Heart right ventricle (tissue), 2 donors: Measurements from ENCODE around the genes KCNC3, POLD1 and C19orf81.

GRCh38 chr19:49972005-49972429 is 11.0 kb upstream of the SIGLEC11 start:
- PRO-cap, 2 experiments = no peak in any of the 2 experiments

DNA sequence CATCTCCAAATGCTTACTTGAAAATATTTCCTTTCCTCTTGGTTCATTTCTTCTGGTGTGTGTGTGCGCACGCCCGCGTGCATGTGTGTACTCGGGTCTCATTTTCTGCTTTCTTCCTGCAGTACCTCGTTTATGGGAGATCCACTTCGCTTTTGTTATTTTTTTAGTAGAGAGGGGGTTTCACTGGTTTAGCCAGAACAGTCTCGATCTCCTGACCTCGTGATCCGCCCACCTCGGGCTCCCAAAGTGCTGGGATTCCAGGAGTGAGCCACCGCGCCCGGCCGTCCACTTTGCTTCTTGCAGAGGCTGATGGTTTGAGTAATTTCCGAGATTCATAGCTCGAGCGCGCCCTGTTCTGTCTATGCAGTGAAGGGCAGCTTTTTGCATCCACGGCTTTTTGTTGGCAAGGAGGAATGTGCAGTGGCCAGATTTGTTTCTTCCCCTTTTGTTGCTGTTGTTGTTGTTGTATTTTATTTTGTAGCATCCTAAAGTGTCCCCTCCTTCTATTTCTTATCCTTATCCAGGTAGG is 26.0 kb downstream of the IZUMO2 start:
- PRO-cap, 2 experiments = no peak in any of the 2 experiments

DNA sequence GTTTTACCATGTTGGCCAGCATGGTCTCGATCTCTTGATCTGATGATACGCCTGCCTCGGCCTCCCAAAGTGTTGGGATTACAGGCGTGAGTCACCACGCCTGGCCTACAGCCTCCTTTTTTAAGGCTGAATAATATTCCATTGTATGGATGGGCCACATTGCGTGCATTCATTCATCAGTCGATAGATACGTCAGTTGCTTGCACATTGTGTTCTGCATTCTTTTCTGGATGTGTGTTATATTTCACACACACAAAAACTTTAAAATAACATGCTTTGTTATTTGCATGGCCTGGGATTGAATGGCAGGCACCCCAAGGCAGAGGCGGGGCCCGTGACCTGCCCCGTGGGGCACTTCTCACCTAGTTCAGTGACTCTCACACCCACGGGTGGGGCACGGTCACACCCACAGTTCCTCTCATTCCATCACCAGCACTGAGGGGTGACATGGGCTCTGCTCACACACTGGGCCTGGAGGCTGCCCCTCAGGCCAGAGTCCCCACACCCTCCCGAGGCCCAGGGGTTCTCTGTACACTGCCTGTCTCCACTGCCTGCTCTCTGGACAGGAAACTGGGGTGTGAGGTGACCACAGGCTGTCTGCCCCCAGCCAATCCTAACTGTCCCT is 5.7 kb upstream of the IZUMO2 start:
- PRO-cap, 2 experiments = no peak in any of the 2 experiments

DNA sequence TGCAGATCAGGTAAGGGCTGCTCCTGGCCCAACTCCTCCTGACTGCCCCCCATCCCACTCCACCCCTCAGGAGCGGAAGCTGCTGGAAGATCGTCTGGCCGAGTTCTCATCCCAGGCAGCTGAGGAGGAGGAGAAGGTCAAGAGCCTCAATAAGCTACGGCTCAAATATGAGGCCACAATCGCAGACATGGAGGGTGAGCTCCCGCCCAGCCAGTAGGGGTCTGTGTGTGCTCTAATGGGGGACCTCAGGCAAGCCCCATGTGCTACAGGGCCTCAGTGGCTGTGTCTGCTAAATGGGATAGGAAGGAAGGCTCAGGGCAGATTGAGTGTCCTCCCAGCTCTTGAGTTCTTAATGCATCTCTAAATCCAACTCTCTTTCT is 57.4 kb downstream of the KCNC3 start:
- PRO-cap, 2 experiments = no peak in any of the 2 experiments

GRCh38 chr19:50329213-50330311 is at the start of gene KCNC3:
KCNC3 (minus strand) TSS chr19:50329377.
- PRO-cap, 2 experiments = peak in 2 of 2 experiments; most common plus-strand start chr19:50329411 (in 1)

- PRO-cap, 2 experiments = no peak in any of the 2 experiments
These were observed 12.1 kb upstream of the KCNC3 start for GRCh38 chr19:50341273-50341619.

GRCh38 chr19:50383865-50384499 is at the start of gene POLD1:
POLD1 (plus strand) TSS chr19:50384347.
- PRO-cap, 2 experiments = peak in 2 of 2 experiments; most common plus-strand start chr19:50384307 (in 2); most common minus-strand start chr19:50383980 (in 2)

GRCh38 chr19:50384500-50384825 is 316 bp downstream of the POLD1 start:
- PRO-cap, 2 experiments = no peak in any of the 2 experiments

DNA sequence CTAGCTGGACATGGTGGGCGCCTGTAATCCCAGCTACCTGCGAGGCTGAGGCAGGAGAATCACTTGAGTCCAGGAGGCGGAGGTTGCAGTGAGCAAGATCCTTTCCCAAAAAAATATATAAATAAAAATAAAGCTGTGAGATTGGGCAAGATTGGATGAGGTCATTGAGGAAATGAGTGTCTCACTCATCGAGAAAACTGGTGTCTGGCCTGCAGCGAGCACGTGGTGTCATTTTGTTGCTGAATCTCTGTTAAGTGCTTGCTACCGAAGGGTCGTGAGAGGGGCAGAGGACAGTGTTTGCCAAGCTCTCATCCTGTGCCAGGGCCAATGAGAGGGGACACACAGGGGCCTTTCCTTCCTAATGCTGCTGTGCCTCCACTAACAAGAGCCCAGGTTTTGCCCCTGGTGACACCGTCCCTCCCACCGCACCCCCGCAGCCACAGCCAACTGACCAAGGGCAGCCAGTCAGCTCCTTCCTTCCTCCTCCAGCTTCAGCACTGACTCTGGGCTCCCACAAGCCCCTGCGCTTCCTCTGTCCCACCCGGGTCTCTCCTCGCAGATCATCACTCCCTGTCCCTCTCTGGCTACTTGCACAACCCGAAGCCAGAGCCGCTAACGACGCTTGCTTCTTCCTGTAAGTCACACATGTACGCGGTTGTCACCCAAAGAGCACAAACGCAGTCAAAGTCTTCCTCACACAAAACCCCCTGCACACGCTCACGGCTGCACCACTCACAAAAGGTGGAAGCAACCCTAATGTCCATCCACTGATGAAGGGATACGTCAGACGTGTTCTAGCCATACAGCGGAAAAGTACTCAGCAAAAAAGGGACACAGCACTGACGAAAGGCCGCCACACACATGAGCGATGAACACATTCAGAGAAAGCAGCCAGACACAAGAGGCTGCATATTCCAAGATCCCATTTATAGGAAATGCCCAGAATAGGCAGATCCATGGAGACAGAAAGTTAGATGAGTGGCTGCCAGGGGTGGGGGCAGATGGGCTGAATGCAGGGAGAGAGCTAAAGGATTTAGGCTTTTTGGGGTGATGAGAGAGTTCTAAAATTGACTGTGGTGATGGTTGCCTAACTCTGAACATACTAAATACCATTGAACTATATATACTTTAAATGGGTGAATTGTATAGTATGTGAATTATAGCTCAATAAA is 3.4 kb downstream of the POLD1 start:
- PRO-cap, 2 experiments = no peak in any of the 2 experiments

DNA sequence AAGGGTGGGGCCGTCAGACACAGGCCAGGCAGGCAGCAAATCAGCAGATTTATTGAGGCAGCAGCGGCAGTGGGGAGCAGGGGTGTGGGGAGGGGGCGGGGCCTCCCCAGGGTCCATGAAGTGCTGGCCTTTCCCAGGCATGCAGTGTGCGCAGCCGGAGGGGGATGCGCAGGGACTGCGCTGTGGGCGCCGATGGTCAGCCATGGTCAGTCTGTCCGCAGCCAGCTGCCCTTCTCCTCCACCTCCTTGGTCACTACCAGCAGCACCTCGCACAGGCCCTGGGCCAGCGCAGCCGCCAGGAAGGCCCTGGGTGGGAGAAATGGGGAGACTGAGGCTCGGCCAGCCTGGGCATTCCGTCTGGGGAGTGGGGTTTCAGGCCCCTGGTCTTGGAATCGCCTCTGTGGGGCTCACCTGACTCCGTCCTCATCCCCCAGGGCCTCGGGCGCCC is 5.0 kb downstream of the JOSD2 start:
- PRO-cap, 2 experiments = no peak in any of the 2 experiments

- PRO-cap, 2 experiments = no peak in any of the 2 experiments
These were observed at the start of gene C19orf81 for GRCh38 chr19:50649338-50650003. C19orf81 (plus strand) TSS chr19:50649445.

- PRO-cap, 2 experiments = peak in 2 of 2 experiments; most common plus-strand start chr19:50725140 (in 1)
These were observed 2.2 kb downstream of the CLEC11A start for GRCh38 chr19:50724968-50726155.

DNA sequence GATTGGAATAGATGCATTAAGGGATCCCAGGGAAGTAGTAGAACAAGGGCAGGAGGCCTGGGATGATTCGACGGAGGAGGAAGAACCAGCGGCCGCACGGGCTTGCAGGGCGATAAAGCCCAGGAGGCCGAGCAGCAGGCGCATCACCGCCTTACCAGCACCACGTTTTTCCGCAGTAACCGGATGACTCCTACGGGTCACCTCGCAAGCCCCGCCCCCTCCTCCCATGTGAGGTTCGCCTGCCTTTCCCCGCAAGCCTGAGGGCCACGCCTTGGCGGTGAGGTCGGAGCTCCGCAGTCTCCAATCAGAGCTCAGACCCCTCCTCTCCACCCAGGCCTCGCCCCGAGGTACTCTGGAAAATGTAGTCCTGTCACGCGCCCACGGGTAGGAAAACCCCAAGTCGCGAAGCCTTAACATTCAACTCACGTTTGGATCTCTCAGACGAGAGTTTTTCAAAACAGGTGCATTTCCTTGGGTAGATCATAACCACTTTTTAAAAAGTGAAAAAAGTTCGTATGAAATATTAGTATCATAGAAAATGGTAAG is 5.2 kb downstream of the CLEC11A start:
- PRO-cap, 2 experiments = peak in 2 of 2 experiments; most common minus-strand start position 170 of the sequence (in 2)

GRCh38 chr19:50800711-50801631 is 10.8 kb downstream of the ACP4 start:
- PRO-cap, 2 experiments = no peak in any of the 2 experiments

DNA sequence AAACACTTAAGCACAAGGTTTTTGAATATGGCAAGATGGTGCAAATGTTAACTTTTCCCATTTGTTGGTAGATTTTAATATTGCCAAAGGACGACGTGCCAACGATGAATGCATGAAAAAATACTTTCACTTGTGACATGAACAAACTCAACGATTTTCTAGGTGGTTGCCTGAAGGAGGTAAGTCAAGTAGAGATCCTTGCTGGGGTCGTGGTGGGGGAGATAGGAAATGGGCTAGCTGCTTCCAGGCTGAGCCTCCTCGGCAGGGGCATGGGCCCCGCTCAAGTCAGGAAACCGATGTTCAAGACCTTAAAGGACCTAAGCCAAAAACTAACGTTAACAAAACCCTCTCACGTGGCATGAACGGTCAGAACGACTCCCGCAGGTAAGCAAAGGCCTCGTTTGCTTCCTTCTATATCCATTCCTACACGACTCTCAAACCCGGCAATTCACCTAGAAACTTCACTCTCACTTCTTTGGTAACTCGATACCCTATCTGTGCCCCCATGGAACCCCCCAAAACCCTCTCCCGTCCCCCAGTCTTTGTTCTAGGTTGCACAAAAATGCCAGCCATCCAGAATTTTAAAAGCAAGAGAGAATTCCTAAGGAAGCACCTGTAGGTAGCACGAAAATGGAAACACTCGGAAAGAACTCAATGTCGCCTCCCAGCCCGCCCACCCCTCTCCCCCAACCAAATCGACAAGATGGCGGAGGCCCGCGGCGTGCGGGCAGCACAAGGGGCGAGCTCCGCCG is 13.5 kb downstream of the ACP4 start:
- PRO-cap, 2 experiments = no peak in any of the 2 experiments

DNA sequence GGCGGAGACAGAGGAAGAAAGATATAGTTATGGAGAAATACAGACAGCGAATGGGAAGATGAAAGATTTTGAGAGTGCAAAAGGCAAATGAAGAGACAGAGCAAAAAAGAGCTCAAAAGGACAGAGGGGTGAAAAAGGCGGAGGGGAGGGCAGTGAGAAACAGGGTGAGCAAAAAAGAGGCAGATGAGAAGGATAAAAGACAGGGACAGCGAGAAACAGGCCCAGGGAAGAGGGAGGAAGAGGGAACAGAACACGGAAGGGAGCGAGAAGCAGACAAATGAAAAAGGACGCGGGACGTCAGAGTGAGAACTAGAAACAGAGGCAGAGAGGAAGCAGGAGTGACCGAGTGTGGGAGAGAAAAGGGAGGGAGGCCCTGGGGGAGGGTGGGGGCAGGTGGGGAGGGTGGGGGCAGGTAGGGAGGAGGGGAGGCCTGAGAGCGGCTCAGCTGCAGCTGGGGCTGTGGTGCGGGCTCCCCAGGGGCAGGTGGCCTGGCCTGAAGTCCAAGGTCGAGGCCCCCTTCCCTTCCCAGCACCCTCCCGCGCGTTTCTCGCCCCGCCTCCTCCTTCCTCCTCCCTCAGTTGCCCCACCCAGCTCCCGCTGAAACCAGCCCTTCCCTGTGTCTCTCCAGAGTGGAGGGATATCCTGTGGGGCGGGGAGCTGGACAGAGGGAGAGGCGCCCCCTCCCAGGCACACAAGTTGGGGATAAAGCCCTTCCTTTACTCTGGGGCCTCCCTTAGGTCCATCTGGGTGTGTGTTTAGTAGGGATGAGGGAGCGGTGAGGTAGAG is 2.8 kb downstream of the KLK1 start:
- PRO-cap, 2 experiments = no peak in any of the 2 experiments

DNA sequence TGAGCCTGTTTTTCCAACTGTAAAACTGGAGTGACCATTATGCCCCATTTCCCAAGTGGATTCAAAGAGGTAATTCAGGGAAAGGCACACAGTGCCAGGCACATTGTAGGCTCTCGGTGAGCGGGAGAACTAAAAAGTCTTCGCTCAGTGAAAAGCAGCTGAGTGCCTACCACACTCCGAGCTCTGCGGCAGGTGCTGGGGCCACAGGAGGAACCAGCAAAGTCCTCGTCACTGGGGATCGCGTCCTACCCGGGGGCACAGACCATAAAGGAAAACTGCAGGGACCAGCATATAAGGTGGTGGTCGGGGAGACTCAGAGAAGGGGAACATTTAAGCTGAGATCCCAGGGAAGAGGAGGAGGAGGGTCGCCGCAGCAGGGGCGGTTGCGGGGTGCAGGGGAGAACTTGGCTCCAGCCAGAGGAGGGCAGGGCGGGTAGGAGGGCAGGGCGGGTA is 786 bp upstream of the KLK4 start:
- PRO-cap, 2 experiments = no peak in any of the 2 experiments

DNA sequence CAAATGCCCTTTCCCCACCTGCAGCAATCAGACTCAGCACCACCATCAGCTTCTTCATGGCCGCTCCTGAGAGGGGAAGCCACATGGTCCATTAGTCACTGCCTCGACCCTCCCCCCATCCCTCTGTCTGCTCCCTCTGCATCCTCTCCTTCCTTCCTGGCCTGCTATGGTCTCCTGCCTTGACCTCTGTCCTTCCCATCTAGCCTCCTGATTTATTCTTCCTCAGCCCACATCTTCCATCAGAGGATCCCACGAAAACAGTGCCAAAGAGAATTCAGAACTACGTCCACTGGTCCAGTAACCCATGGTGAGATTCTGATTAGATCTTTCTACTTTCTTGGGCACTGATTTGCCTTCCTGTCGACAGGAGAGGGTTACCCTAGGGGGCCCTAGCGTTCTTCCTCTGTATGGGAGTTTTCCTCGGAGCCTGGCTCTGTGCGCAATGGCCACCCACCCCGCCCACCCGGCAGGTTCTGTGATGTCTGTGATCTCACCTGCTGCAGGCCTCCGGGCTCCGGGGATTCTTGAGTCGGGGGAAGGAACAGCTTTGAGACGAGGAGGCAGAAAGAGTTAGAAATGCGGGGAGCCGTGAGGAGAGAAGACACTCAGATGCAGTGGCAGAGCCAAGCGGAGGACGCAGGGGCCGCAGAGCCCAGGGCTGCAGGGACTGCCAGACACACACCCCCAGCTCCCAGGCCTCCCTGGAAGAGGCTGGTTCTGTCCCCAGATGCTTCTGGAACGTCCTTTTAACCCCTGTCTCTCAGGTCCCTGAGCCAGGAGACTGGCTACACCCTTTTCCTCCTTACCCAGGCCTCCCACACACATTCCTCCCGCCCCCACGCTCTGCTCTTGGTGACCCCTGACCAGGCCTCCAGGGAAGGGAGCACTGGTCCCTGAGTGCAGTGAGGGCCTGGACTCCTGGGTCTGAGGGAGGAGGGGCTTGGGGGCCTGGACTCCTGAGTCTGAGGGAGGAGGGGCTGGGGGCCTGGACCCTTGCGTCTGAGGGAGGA is 1.0 kb downstream of the KLK6 start:
- PRO-cap, 2 experiments = no peak in any of the 2 experiments

- PRO-cap, 2 experiments = no peak in any of the 2 experiments
These were observed 5.2 kb upstream of the SIGLEC9 start for GRCh38 chr19:51119613-51119896.

DNA sequence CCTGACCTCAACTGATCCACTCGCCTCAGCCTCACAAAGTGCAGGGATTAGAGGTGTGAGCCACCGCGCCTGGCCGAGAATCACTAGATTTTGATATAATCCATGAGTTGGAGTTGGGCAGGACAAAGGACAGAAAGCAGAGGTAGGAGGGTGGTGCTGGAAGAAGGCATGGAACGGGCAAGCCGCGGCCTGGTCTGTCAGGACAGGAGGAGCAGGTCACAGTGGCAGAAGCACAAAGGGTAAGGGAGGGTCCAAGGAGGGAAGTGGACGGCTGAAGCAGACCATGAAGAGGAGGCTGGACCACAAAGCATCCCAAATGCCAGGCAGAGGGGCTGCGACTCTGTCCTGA is 2.5 kb downstream of the ETFB start:
- PRO-cap, 2 experiments = no peak in any of the 2 experiments